ENCODE results near the genes ENO1 and SLC2A7.

DNA sequence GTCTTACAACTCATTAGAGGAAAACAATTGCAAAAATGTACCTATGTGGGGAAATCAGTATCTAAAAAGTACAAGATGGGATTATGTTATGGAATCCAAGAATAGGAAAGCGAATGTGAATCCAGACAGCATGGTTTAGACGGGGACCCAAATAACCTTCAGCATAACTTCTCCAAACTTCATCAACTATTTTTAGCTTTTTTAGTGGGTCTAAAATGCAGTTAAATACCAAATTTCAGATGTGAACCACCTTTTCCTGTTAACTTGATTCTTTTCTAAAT lies 7.7 kb downstream of the ERRFI1 start:
- PRO-cap: no peak

GRCh38 chr1:8023108-8024325 lies 2.6 kb downstream of the ERRFI1 start:
- PRO-cap: no peak

GRCh38 chr1:8040306-8041037 lies 14.4 kb upstream of the ERRFI1 start:
- PRO-cap: no peak

DNA sequence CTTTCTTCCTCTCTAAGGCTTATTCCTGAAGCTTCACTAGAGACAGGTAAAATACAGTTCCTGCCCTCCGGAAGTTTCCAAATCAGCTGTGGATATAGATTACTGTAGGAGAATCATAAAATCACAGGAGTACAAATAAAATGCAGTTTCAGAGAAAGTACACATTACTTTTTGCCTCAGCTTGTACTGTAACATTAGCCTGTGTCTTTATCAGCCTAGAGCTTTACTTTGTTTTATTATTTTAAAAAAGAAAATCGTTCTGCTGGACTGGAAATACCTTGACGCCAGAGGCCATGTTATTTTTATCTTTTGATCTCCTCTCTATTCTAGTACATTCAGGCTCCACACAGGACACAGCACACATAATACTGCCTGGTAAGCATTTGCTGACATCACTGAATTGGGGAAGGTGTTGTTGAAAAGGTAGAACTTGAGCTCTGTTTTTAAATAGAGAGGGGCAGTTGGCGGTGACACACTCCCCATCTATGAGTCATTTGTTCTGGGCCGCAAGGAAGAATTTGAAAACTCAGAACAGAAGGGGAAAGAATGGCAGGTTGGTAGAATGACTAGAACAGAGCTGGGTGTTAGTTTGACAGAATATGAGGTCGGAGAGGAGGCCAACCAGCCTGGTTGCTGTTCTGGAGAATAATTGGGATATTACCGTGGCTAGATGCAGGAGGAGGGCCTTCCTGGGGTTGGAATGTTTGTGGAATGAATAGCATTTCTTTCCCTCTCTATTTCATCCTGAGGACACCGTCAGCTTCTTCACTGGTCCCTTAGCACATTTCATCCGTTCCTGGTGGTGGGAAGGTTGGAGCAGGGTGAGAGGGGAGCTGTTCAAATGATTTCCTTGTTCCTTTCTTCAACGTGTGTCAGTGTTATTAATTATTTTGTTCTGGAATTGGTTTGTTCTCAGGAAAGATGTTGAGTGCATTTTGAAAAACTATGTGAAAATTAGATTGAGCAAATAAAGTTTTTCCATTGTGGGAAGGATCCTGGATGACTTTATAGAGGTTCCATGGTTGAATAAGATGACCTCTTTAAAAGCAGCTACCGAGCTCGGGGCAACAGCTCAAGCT lies 52.1 kb upstream of the ERRFI1 start:
- PRO-cap: no peak

DNA sequence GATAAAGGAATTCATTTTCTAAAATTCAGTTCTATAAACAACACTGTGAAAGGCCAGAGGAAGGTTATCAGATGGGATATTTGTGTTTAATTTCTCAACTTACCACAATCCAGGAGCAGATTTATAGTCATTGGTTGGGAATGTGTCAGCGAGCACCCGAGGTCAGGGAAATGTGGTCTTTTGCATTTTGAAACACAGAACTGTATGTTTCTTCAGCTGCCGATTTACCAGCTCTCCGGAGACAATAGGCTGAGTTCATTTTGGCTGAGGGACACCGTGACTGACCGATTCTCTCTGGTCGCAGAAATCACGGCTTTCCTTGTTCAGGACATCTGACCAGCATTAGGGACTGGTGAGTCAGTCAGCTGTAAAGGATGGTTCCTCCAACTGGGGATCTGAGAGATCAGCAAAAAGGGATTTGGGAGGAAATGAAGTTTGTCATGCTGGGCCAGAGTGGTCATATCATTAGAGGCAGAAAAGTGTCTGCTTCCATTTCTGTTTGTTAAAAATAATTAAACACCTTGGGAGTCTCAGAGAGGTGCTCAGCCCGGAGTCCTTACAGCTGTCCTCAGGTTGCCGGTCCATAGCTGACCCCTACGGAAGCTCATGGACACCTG lies 111.7 kb upstream of the ERRFI1 start:
- PRO-cap: no peak

GRCh38 chr1:8155475-8155902 lies 129.4 kb upstream of the ERRFI1 start:
- PRO-cap: no peak

DNA sequence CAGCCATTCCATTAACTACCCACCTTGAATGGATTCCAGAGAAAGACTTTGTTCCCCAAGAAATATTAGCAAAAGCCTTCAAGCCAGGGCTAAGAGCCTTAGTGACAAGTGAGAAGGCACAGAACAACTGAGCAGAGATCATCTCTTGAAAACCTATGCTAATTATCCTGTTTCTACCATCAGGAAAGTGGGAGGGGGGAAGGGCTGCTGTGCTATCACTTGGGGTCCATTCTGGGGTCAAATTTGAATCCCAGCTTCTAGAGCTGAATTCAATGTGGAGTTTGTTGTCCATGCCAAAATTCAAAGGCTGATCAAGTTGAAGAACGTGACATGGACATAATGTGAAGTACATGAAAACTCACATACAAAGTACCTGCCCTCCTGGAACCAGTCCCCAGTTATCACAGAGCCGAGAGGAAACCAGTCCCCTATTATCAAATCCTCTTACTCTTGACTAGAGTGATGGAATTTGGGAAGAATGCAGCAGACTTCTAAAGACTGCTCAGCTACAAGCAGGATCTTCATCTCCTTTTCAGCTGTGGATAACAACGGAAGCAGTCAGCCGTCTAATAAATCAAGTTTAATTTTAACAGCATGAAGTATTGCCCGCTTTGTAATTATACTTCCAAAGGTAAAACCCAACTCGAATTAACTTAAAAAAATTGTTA lies 78.2 kb downstream of the SLC45A1 start:
- PRO-cap: no peak

DNA sequence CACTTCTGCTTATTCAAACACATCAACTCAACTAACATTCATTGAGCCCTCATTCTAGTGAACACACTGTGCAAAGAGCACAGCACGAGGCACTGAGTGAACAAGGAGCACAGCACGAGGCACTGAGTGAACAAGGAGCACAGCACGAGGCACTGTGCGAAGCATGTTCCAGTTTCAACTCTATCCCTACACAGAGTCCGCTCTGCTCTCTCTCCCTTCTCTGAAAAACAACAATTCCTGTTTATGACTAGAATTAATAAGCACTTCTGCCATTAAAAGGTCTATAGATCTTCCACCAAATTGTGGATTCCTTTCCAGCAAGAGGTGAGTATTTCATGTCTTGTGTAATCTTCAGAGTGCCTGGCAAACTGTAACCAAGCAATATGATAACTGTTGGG lies 114.4 kb downstream of the SLC45A1 start:
- PRO-cap: no peak

DNA sequence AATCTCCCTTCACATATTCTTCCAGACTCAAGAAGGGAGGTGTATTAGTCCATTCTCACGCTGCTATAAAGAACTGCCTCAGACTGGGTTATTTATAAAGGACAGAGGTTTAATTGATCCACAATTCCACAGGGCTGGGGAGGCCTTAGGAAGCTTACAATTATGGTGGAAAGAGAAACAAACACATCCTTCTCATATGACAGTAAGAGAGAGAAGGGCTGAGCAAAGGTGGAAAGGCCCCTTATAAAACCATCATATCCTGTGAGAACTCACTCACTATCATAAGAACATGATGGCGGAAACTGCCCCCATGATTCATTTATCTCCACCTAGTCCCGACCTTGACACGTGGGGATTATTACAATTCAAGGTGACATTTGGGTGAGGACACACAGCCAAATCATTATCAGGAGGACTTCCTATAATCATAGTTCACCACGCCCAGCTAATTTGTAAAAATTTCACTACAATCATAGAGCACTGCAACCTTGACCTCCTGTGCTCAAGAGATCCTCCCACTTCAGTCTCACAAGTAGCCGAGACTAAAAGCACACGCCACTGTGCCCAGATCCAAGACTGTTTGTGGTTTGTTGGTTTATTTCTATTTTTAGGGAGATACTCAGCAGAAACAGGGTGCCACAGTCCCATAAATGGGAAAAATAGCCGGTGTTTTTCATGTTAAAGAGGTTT lies 164.9 kb downstream of the RERE start:
- PRO-cap: no peak

- PRO-cap: no peak
Observed at GRCh38 chr1:8816320-8816598, 1.2 kb downstream of the RERE start.

DNA sequence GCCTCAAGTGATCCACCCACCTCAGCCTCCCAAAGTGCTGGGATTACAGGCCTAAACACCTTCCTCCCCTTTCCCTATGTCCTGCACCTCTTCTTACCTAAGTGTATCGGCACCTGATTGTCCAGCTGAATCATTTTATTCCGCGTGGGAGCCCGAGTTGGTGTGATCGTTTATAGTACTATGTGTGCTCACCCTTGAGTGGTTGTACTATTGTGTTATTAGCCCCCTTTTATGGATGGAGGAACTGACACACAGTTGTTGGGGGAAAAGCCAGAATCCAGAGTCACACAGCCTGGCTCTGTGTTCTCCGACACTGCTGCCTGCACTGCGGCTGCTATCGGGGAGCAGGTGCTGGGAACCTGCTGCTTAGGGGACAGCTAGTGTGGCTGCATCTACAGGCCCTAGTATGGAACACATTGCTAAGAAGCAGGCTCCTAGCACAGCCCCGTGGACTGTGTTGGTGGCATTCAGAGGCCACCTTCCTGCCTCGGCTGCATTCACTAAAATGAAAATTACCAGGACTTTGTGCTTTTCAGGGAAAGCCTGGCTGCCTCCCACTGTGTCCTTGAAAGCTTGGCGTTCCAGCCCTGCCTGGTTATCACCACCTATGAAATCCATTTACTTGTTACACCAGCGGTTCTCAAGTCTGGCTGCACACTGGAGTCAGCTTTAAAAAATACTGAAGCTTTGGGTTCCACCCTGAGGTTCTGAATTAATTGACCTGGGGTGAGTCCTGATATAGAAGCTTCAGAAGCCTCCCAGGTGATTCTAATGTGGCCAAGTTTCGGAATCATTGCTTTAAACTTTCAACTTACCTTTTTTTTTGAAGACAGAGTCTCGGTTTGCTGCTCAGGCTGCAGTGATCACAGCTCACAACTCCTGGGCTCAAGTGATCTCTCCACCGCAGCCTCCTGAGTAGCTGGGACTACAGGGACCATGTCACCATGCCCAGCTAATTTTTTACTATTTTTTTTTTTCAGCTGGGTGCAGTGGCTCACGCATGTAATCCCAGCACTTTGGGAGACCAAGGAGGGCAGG lies 21.4 kb downstream of the ENO1 start:
- PRO-cap: no peak

DNA sequence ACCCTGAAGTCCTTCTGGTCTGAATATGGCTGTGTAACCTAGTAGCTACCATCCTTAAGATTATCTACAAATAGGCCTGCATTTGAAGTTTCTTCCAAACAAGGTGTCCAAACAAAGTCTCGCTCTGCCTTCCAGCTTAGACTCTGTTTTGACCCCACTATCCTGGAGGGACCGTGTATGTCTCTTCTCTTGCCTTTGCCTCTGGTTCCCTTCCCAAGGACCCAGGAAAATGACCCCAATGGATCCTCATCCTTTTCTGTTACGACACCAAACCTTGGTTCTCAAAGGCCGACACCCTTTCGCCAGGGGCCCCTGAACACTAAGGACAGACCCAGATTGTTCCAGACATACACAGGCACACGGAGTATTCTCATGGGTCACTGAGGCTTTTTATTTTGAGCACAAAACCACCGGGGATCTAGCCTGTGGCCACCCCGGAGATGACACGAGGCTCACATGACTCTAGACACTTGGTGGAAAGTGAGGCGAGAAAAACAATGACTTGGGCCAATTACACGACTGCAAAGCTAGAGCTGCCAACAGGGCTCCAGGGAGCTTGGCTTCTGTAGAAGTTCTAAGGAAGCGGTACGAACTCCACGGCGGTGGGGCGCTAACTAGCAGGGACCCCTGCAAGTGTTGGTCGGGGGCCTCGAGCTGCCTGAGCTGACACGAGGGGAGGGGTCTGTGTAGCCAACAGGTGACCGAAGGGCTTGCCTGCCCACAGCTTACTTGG lies 17.7 kb downstream of the ENO1 start:
- PRO-cap: no peak

- PRO-cap: no peak
Observed at GRCh38 chr1:8863828-8864342, 14.6 kb downstream of the ENO1 start.

DNA sequence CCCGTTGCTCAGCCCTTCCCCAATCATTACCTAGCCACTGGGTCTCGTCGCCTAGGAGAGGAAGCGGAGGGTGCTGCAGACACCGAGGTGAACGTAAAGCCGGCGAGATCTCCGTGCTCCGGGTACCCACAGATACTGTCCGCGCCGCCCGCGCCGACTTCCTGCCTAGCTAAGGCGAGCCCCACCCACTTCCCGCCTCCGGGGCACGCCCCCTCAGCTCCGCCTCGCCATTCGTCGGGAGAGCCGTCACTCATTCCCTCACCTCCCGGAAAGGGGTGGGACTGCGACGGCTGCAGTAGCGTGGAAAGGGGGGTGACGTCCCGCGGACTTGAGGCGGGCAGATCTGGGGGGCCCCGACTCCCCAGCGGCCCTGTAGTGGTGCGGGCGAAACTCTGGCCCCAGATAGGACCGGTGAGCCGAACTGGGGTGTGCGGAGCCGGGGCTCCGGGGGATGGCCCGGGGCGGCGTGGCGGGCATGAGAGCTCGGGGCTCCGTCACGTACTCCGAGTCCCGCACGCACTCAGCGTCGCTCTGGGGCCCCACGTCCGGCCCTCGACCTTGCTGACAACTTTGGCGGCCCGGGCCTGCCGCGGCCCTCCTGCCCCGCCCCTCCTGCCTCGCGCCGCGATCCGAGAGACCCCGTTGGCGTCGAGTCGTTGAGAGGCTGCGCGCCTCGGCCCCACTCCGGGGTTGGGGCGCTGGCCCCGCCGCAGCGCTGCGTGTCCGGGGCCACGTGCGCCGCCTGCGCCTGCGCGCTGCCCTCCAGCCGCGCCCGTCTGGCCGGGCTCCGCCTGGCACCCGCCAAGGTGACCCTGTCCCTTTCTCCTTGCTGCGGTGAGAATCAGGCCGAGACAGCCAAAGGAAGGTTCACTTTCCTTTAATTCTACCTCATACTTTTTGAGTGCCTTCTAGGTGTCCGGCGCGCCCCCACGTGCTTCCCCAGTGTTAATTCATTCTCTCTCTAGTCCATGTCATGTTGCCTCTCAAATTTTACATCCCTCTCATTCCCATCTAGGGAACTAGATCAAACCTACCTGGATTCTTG lies at the start of gene ENO1:
TSS of gene ENO1 (minus strand) at position 137 of the 1,045 bp plus-strand sequence.
- PRO-cap: bidirectional peak, plus-strand start at position 331 of the sequence, minus-strand start at position 134 of the sequence; bidirectional peak, plus-strand start at position 837 of the sequence, minus-strand start at position 692 of the sequence

DNA sequence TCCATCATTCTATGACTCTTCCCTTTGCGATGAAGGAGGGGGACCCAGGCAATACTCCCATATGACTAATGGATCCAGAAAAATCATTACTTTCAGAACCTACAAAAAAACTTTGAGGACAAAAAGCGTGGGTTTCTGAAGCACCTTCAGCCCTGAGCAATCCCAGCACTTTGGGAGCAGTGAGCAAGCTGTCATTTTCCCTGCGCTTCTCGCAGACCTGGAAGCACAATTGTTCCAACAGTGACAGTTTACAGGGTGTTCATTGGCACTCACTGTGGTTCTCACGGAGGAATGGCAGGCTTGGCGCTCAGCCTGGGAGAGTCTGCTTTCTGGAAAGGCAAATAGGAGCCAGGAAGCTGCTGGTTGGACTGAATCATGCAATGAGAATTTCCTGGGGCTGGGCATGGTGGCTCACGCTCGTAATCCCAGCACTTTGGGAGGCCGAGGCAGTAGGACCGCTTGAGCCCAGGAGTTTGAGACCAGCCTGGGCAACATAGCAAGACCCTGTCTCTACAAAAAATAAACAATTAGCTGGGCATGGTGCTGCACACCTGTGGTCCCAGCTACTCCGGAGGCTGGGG lies 40.1 kb downstream of the SLC2A7 start:
- PRO-cap: no peak

DNA sequence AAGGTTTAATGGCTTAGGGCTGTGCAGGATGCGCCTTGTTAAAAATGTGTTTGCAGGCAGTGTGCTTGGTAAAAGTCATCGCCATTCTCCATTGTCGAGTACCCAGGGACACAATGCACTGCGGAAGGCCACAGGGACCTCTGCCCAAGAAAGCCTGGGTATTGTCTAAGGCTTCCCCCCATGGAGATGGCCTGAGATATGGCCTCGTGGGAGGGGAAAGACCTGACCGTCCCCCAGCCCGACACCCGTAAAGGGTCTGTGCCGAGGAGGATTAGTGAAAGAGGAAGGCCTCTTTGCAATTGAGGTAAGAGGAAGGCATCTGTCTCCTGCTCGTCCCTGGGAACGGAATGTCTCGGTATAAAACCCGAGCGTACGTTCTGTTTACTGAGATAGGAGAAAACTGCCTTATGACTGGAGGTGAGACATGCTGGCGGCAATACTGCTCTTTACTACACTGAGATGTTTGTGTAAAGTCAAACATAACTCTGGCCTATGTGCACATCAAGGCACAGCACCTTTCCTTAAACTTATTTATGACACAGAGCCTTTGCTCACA lies 24.2 kb downstream of the SLC2A7 start:
- PRO-cap: no peak

- PRO-cap: no peak
Observed at GRCh38 chr1:9009534-9010063, 16.6 kb downstream of the SLC2A7 start.

DNA sequence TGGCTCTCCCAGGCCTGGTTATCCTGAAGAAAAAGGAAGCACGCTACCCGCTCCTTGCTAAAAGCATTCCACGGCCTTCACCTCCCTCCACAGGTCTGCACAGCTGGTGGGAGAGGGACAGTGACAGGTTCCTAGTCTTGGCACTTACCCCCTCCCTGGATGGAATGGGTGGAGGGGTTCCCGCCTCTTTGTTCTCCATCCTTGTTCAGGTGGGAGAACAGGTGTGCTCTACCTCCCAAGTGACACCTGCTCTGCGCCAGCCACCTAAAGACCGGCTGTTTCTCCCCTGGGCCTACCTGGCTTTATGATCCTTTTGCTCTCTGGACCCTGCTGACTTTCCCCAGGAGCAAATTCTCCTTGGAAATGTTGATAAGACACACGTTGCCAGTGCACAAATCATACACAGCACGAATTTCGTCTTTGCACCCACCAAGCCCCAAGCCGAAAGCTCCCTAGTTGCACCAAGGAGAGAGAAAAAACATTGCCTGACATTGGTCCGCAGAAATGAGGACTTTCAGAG lies at the start of gene SLC2A7:
TSS of gene SLC2A7 (minus strand) at position 277 of the 520 bp plus-strand sequence.
- PRO-cap: no peak

- PRO-cap: no peak
Observed at GRCh38 chr1:9110489-9110930, 18.4 kb downstream of the GPR157 start.

DNA sequence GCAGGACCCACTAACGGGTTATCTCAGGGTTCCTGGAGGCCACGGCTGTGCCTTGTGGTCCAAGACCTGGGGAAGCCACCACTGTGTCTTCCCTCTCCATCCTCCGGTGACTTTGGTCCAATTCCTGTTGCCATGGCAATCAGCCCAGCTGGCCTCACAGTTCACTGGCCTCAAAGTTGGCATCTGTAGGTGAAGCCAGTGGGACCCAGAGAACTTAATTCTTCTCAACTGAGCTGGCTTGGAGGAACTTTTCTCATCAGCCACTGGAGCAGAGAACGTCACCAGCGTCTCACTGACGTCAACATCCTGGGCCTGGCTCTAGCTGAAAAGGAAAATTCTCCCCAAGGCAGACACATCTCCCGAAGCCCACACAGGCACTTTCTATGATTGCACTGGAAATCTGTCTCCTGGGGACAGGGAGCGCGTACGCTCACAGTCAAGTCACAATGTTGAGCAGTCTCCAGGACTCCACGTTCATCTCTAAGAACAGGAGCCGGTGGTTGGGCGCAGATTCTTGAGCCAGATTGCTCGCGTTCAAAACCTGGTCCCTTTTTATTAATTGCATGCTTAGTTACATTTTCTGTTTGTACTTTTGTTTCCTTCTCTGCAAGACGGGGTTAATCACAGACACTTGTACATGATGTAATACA lies 22.0 kb upstream of the GPR157 start:
- PRO-cap: no peak

Measured in duodenum (tissue), 1 donor.